ENCODE measurements around the genes DHRS4L2, REC8 and GMPR2.

DNA sequence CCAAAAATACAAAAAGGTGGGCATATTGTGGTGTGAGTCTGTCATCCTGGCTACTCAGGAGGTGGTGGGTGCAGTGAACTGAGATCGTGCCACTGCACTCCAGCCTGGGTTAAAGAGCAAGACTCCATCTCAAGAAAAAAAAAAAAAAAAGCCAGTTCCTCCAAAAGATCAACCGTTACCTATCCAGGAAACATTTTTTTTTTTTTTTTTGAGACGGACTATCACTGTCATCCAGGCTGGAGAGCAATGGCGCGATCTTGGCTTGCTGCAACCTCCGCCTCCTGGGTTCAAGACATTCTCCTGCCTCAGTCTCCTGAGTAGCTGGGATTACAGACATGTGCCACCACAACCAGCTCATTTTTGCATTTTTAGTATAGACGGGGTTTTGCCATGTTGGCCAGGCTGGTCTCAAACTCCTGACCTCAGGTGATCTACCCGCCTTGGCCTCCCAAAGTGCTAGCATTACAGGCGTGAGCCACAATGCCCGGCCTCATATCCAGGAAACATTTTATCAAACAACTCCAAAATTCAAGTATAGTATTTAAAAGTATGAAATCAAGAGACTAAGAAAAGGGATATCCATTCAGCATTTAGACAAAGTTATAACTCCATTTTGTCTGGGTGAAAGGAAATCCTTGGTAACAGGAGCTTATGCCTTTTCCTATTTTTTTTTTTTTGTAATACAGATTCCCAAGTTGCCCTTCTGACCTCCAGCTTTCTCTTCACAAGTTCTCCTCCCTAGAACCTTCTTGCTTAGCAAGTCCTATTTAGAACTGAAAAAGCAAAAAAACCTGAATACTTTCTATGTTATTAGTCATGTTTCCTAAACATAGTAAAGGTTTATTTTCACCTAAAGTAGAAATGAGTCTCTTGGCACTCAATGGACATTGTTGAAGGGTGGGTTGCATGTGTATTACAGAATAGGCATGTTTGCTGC is 3.2 kb downstream of the ACIN1 start:
- PRO-cap, result no peak
- RRBS, result no CpG with 5 or more reads among the region's 10 CpGs

GRCh38 chr14:23121295-23121886 is 2.3 kb upstream of the CEBPE start:
- PRO-cap, result no peak
- RRBS, result no CpG with 5 or more reads among the region's 8 CpGs

DNA sequence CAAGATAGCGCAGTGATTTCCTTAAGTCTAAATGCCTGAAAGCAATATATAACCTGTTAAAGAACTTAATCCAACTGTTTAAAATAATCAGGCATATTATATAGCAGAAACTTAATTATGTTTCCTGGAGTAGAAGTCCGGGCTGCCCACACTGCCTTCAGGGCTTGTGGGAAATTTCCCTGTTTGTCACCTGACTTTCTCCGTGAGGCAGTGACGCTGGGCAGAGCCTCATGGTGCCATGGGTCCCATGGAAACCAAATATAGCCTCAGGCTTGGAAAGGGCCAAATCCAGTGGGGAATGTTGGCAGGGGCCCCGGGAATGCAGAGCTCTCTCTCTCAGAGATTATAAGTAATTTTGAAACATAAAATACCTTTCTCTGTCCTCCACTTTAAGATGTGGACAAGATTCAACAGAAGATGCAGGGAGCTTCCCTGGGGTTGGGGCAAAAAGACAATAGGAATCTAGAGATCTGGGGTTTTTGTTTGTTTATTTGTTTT is 23.0 kb upstream of the CEBPE start:
- PRO-cap, result no peak
- RRBS, result no CpG with 5 or more reads among the region's 5 CpGs

GRCh38 chr14:23275294-23275968 is 10.5 kb downstream of the HOMEZ start:
- PRO-cap, result no peak
- RRBS, result no CpG with 5 or more reads among the region's 7 CpGs

DNA sequence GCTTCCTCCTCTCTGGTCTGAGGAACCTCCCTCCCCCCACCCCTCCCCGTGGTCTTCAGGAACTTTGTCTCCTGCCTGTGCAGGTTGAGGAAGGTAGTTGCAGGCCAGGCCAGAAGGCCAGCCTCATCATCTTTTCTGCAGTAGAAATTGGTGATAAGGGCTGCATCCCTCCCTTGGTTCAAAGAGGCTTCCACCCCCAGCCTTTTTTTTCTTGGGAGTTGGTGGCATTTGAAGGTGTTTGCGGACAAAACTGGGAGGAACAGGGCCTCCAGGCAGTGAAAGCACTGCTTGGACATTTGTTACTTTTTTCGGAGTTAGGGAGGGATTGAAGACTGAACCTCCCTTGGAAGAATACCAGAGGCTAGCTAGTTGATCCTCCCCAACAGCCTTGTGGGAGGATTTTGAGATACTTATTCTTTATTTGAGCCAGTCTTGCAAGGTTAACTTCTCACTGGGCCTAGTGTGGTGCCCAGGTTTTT is 3.1 kb downstream of the PABPN1 start:
- PRO-cap, result no peak
- RRBS, result no CpG with 5 or more reads among the region's 3 CpGs

- PRO-cap, result unidirectional peak, minus-strand start at chr14:23355211
- RRBS, result no CpG with 5 or more reads among the region's 5 CpGs
Measured at GRCh38 chr14:23355036-23355321, 2.3 kb upstream of the SLC22A17 start.

GRCh38 chr14:23561433-23561909 is 5.4 kb downstream of the THTPA start:
- PRO-cap, result no peak
- RRBS, result no CpG with 5 or more reads among the region's 3 CpGs

DNA sequence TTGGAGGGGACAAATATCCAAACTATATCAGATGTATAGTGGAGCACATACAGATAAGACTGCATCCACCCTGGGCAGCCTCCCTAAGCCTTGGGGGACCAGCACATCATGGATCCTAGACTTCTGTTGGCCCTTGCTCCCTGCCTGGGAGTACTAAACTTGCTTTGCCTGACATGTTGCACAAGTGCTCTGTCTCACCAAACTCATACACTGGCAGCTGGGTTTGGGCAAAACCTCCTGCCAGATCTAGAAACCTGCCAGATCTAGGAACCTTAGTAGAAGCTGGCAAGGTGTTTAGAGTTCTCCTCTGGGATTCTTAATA is 18.4 kb upstream of the DHRS4 start:
- PRO-cap, result unidirectional peak, minus-strand start at position 145 of the sequence

DNA sequence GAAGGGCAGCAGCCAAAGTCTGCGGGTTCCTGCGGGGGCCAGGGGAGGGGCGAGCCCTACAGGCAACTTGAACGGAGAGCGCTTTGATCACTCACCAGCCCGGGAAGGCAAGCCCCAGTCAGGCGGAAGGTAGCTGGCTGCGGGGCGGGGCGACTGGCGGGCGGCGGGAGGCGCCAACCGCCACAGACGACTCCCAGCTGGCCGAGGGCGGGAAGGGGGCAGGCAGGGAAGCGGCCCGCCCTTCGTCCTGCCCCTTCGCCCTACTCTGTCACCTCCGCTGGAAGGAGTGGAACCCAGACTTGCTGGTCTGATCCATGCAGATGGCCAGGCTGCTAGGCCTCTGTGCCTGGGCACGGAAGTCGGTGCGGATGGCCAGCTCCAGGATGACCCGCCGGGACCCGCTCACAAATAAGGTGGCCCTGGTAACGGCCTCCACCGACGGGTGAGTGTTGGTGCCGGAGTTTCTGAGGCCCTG is at the start of gene DHRS4L2:
Gene DHRS4L2, plus strand, starts transcription at position 296 of the 475 bp plus-strand sequence.
- PRO-cap, result bidirectional peak, plus-strand start at position 268 of the sequence, minus-strand start at position 106 of the sequence
- RRBS, result no CpG with 5 or more reads among the region's 33 CpGs

DNA sequence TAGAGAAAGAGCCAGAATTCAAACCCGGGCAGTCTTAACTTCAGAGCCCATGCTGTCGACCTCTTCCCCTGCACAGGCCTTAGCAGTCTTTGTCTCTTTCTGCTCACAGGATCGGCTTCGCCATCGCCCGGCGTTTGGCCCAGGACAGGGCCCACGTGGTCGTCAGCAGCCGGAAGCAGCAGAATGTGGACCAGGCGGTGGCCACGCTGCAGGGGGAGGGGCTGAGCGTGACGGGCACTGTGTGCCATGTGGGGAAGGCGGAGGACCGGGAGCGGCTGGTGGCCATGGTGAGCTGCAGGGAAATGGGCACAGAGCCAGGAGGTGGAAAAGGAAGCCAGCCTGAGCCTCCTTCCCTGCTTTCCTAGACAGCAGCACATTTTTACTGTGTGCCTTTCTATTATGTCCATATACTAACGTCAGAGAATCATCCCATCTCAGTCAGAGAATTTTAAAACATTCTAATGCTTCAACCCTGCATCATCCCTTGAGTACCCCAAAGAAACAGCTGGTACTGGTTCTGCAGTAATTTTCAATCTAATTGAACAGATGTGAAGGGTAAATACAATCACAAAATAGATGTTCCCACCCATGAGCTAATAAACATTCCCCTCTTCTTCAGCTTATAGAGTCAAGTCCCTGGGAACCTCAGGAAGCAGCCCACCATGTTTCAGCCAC is 1.5 kb downstream of the DHRS4L2 start:
- PRO-cap, result no peak
- RRBS, result no CpG with 5 or more reads among the region's 18 CpGs

- PRO-cap, result no peak
- RRBS, result no CpG with 5 or more reads among the region's 7 CpGs
Measured at GRCh38 chr14:24061395-24062059, 9.7 kb downstream of the CARMIL3 start.

GRCh38 chr14:24094892-24096078 is 1.2 kb downstream of the PCK2 start:
- PRO-cap, result unidirectional peak, minus-strand start at chr14:24095579
- RRBS, result no CpG with 5 or more reads among the region's 24 CpGs

DNA sequence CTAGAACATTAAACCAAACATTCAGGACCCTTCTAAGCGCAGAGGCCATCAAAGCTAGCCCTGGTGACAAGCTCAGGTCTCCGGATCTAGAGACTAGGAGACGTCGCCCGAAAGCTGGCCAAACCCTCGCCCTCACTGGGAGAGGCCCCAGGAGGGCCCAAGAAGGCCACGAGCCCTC is 1.0 kb upstream of the DCAF11 start:
- PRO-cap, result no peak
- RRBS, result no CpG with 5 or more reads among the region's 7 CpGs

GRCh38 chr14:24170935-24171226 is 999 bp upstream of the REC8 start:
- PRO-cap, result no peak
- RRBS, result no CpG with 5 or more reads among the region's 7 CpGs

- PRO-cap, result bidirectional peak, plus-strand start at chr14:24171786, minus-strand start at chr14:24171604; unidirectional peak, plus-strand start at chr14:24172029
- RRBS, result 11% methylated on average over 14 of the region's 67 CpGs
Measured at GRCh38 chr14:24171435-24172387, at the start of gene REC8. REC8 (plus strand) TSS chr14:24172080.

DNA sequence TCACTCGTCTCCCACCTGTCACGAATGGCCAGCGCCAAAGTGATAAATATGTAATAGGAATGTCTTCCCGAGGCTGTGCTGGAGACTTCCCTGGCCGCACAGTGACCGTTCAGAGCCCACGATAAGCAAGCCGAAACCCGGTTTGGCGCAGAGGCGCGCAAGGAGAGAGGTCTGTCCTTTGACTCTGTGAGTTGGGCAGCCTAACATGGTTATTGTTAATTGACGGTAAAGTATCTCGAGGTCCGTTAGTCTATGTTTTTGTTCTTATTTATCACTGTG is 842 bp upstream of the TM9SF1 start:
- PRO-cap, result no peak
- RRBS, result no CpG with 5 or more reads among the region's 15 CpGs

DNA sequence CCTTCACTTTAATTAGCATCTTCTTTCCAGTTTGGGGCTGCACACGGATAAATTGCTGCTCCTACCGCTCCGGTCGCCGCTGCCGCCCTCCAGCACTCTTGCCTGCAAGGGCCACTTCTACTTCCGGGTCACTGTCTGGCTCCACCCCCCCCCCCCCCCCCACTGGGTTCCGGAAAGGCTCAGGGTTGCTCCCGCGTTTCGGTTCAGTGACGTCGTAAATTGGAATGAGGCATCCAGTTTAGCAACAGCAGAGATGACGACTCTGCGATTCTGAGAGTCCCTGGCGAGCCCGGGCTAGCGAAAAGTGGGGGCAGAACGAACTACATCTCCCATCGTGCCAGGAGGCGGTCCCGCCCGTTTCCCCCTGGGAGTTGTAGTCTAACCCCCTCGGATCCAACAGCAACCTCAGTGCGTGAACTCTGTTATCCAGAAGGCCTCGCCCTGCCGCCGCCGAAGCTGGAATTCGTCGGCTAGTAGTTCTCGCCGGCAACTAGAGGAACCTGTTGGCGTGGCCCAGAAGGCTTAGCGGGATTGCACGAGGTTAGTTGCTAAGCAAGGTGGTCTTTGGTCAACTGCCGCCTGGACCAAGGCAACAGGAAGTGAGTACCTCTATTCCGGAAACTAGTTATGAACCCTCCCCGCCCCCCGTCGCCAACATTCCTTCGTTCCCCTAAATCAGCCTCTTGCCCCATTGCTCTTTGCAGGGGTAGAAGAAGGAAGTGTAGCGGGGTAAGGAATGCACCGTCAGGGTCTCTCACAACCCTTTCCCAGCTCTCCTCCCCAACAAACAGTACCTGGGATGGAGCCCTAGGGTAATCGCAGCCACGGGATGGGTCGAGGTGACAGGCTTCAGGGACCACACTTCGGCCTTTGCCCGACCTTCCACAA is at the start of gene GMPR2:
Gene GMPR2, plus strand, starts transcription at position 681 of the 888 bp plus-strand sequence.
- PRO-cap, result bidirectional peak, plus-strand start at position 681 of the sequence, minus-strand start at position 100 of the sequence
- RRBS, result 1% methylated on average over 16 of the region's 49 CpGs

DNA sequence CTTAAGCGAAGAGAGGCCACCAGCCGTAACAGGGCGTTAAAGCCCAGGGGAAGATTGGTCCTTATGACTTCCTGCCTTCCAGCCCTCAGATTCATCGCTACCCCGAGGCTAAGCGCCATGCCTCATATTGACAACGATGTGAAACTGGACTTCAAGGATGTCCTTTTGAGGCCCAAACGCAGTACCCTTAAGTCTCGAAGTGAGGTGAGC is 313 bp downstream of the GMPR2 start:
- PRO-cap, result no peak
- RRBS, result no CpG with 5 or more reads among the region's 9 CpGs

GRCh38 chr14:24255823-24256588 is 7.0 kb downstream of the TGM1 start:
- PRO-cap, result no peak
- RRBS, result 88% methylated on average over 1 of the region's 15 CpGs

DNA sequence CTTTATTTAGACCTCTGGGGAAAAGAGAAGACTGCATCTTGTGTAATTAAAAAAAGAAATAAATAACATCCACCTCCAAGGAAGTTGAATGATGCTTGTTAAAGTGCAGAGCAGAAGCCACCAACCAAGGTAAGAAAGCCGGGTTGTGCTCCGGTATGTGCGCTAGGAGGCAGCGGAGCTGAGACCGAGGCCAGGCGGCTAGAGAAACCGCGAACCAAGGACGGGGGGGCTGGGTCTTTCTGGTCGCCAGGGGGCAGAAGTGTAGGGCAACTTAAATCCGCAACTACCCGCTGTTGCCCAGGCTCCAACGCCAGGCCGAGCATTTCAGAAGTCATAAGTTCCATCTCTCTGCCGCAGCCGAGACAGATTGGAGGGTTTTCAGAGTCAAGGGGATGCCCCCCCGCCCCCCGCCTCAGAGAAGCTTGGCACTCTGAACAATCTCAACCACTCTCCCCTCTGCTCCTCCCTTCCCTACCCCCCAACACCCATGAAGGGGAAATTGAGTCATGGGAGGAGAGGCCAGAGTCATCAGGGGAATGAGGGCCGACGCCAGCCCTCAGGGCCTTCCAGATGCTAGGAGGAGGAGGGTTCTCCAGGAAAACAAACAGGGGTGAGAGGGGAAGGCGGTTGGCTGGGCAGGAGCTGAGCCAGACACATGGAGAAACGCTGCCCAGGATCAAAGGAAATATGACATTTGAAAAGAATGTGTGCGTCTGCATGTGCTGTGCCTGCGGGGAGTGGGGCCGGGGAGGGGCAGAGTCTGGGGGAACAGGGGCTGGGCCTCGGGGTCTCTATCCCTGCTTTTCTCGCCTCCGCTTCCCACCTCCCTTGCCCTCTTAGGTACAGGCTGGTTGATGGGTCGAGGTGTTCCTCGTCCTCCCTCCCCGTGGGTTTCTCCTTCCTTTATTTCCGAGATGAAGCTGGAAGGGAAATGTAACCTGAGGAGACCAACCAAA is 2.1 kb upstream of the NFATC4 start:
- PRO-cap, result unidirectional peak, plus-strand start at position 522 of the sequence
- RRBS, result no CpG with 5 or more reads among the region's 32 CpGs